Skeletal muscle tissue (tissue), 7 donors: Measurements from ENCODE around the genes RPS25, CBL and RNF26.

DNA sequence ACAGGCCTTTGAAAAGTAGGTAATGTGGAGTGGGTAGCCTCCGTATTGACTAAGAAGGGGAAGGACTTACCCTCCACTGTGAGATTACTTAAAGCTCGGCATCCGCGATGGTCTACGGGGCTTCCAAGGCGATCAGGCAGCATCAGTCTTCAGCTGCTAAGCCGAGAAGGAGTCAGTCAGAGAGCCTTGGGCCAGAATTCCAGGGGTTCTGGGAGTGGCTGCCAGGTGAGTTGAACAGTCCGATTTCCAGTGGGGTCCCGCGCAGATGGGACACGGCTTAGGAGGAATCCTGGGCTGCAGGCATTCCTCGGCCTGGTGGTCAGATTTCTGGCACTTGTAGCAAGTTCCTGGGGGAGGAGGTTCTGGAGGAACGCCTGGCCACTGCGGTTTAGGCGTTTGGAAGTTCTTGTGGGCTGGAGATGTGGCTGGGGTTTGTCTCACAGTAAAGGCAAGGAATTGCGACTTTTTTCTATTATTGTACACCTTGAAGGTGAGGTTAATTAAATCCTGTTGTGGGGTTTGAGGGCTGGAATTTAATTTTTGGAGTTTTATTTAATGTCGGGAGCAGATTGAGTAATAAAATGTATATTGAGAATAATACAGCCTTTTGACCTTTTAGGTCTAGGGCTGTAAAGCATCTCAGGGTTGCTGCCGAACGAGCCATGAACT is 40.8 kb upstream of the TREH start:
- PRO-cap, 3 experiments, result no peak in any of the 3 experiments
- RAMPAGE, long total RNA, result no peak
- RRBS, 2 experiments, result no CpG with 5 or more reads among the region's 19 CpGs

DNA sequence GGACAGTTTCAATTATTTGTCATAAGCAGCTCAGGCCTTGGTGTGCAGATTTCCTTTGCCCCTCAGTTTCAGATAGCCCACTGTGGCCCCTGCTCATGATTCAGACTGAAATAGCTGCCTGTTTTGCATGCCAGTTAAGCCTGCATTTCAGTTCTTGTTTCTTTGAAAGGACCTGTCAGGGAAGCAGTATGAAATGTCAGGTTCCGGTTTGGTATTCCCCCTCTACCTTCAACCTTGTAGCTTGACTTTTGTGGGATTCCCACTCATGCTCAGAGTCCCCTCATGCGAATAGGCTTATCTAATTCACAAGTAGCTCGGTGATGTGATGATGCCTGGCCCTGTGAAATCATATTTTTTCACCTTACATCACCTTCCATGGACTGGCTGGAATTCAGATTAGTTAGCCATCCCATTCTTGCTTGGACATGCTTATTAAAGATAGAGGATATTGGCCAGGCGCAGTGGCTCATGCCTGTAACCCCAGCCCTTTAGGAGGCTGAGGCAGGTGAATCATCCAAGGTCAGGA is 30.0 kb upstream of the DDX6 start:
- PRO-cap, 3 experiments, result no peak in any of the 3 experiments
- RAMPAGE, long total RNA, result no peak
- RRBS, 2 experiments, result no CpG with 5 or more reads among the region's 4 CpGs

GRCh38 chr11:118864225-118864571 is 19.5 kb upstream of the CXCR5 start:
- PRO-cap, 3 experiments, result no peak in any of the 3 experiments
- RAMPAGE, long total RNA, result no peak
- RRBS, 2 experiments, result no CpG with 5 or more reads among the region's 2 CpGs

- PRO-cap, 3 experiments, result no peak in any of the 3 experiments
- RAMPAGE, long total RNA, result no peak
- RRBS, 2 experiments, result no CpG with 5 or more reads among the region's 4 CpGs
Measured at GRCh38 chr11:118890339-118890606, 6.6 kb downstream of the CXCR5 start.

- PRO-cap, 3 experiments, result no peak in any of the 3 experiments
- RAMPAGE, long total RNA, result no peak
- RRBS, 2 experiments, result 80 to 87% methylated on average over 4 of the region's 25 CpGs
Measured at GRCh38 chr11:118897456-118898491, 14.1 kb downstream of the CXCR5 start.

DNA sequence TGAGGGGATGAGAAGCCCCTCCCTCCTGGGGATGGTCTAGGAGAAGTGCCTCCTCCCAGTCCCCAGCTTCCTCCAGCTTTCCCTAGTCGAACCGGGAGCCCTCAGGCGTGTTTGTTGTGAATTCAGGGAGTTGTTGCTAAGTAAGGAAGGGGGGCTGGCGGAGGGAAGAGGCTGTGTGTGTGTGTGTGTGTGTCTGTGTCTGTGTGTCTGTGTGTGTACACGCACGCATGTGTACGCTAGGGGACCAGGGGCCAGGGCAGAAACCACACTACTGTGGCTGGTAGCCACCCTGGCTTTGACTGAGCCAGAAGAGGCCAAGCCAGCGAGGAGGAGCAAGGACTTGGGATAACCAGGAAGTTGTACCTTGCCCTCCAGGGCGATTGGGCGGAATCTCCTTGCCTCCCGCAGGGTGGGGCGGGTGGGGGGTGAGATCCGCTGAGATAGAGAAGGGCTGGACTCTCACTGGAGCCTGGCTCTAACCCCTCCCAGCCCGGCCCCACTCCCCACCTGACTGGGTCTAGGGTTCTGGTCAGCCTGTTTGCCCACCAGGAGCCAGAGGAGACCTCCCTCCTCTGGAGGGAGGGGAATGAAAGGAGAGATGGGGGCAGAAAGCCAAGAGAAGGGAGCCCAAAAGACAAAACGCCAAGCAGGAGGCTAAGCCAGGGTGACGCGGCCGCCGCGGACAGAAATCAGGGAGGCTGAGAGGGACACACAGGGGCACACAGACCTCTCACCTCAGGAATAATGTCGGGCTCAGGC is 7.5 kb downstream of the BCL9L start:
- PRO-cap, 3 experiments, result peak in 2 of 3 experiments; most common plus-strand start position 192 of the sequence (in 1); most common minus-strand start position 80 of the sequence (in 1)
- RAMPAGE, long total RNA, result no peak
- RRBS, 2 experiments, result no CpG with 5 or more reads among the region's 21 CpGs

- PRO-cap, 3 experiments, result peak in 2 of 3 experiments; most common minus-strand start chr11:118929566 (in 1)
- RAMPAGE, long total RNA, result no peak
- RRBS, 2 experiments, result no CpG with 5 or more reads among the region's 26 CpGs
Measured at GRCh38 chr11:118929503-118930090, 3.9 kb upstream of the BCL9L start.

DNA sequence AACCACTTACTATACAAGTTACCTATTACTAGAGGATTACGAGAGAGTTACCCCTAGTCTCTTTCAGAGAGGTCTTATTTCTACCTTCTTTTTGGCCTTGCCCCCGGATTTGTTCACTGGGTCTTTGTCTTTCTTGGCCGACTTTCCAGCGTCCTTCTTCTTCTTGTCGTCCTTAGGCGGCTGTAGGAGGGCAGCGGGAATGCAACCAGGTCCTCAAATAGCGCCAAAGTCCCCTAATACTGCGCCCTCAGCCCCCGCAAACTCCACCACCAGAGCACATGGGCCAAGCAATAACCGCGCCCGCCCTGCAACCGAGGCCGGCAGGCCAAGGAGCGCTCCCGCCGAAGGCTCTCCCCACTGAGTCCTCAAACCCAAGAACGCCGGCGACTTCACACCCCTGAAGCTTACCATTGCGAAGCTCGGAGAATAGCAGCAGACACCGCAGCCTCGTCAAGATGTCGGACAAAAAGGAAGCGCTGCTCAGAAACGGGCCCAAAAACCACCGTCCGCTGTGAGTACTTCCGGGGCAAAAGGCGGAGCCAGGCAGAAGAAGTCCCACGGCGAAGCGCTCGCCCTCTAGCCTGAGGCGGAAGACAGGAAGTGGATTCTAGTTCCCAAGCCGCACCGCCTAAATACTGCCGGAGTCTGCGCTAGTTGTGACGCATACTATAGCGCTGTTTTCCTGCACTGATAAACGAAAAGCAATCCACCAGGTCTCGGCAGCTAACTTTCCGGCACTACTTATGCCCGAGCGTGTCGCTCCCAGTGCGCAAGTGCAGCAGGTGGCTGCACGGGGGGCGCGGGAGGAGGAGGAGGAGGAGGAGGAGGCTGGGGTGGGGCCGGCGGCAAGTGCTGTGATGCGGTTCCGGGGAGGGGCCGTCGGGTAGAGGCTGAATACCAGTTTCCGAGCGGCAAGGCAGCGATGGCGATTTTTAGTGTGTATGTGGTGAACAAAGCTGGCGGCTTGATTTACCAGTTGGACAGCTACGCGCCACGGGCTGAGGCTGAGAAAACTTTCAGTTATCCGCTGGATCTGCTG is at the start of gene RPS25:
RPS25 (minus strand) TSS at position 470 of the 1,039 bp plus-strand sequence.
- PRO-cap, 3 experiments, result peak in 3 of 3 experiments; most common plus-strand start position 900 of the sequence (in 2); most common minus-strand start position 470 of the sequence (in 2)
- RAMPAGE, long total RNA, result start-site peak on the minus strand centred at position 495 of the sequence, 77 bp wide, 8,818 and 6,327 reads in 2 replicates
- RRBS, 2 experiments, result 1 to 2% methylated on average over 18 to 20 of the region's 68 CpGs

DNA sequence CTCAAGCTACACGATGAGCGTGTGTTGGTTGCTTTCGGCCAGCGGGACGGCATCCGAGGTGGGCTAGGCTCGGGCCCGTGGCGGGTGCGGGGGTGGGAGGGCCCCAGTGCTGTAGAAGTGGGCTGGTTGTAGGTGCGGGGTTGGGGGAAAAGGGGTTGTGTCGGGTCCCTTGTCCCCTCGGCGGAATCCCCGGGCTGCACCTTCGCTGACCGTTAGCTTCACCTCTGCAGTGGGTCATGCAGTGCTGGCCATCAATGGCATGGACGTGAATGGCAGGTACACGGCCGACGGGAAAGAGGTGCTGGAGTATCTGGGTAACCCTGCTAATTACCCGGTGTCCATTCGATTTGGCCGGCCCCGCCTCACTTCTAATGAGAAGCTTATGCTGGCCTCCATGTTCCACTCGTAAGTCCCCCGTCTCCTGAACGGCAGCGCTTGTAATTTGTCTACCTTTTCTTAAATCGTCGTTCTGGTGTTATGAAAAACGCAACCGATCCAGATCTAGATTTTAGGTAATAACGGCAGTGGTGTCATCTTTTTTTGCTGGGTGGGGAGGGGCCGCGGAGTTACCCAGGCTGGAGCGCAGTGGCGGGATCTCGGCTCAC is 449 bp downstream of the TRAPPC4 start:
- PRO-cap, 3 experiments, result no peak in any of the 3 experiments
- RAMPAGE, long total RNA, result no peak
- RRBS, 2 experiments, result 0% methylated on average over 4 of the region's 39 CpGs; no CpG with 5 or more reads in 1 of the 2 experiments

DNA sequence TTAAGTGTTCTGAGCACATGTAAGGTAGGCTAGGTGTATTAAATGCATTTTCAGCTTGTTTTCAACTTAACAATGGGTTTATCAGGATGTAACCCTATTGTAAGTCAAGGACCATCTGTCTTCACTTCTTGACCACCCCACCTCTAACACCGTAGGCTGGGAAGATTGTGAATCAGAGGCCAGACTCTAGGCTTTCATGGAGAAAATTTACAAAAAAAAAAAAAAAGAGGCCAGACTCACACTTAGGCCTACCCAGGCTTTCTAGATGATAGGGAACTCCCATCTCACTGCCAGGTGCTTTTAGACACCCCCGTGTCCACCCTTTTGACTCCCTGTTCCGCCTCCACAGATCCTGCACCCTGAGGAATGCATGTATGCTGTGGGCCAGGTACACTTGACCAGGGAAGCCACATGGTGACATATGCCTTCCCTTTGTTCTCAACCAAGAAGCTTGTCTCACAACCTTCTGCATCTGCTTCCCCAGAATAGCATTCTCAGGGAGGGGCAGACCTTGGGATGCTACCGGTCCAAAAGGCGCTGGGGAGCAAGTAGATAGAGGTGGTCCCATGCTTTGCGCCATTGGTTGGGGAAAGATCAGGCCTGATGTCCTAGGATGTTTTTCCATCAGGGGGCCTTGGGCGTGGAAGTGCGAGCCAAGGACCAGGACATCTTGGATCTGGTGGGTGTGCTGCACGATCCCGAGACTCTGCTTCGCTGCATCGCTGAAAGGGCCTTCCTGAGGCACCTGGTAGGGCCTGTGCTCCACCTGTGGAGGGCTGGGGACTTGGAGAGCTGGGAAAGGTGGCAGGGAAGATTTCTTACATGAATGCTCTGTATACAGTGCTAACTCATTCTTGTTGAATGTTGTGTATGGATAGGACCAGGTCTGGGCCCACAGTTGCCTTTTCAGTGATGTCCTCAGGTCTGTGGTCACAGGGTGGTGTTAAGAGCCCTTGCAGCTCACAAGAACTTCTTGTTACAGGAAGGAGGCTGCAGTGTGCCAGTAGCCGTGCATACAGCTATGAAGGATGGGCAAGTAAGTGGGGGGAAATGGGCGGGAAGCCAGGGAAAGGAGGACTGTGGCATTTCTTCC is 3.1 kb downstream of the H2AX start:
- PRO-cap, 3 experiments, result no peak in any of the 3 experiments
- RAMPAGE, long total RNA, result no peak
- RRBS, 2 experiments, result no CpG with 5 or more reads among the region's 14 CpGs

GRCh38 chr11:119093376-119093878 is 1.8 kb downstream of the H2AX start:
- PRO-cap, 3 experiments, result no peak in any of the 3 experiments
- RAMPAGE, long total RNA, result no peak
- RRBS, 2 experiments, result 17 to 60% methylated on average over 1 of the region's 6 CpGs

DNA sequence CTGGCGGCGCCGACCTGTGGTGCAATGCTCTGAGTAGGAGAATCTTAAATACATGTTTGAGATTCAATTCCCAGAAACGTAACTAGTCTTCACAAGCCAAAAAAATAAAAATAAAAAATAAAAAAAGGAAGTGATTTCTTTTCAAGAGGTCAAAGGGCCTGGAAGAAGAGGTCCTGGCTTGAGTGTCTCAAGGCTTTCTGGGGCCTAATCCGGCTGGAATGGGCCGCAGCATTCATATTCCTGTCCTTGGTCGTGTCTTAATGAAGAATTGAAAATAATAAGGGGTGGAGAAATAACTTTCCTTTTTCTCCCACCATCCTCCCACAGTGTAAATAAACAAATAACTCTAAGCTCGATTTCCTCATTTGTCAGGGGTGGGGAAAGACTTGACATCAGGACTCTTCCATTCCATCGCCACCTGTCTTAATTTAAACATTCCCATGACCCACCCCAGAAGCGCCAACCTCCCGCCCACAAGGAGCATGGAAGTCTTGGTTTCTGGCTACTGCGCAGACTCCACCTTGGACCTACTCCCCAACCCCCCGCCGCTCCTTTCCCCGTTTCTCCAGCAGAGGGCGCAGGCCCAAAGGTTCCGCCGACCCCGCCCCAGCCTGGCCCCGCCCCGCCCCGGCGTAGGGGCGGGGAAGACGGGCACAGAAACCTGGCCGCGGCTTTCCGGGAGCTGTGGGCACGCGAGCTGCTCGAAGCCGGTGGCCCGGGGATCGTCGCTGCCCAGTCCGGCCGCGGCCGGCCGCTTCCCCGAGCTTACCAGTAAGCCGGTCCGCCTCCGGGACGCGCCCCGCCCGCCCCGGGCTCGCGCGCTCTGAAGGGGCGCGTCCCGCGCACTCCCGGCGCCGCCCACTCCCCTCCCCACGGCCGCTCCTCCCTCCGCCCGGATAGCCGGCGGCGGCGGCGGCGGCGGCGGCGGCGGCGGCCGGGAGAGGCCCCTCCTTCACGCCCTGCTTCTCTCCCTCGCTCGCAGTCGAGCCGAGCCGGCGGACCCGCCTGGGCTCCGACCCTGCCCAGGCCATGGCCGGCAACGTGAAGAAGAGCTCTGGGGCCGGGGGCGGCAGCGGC is at the start of gene CBL:
CBL (plus strand) TSS at position 951 of the 1,077 bp plus-strand sequence.
- PRO-cap, 3 experiments, result peak in 3 of 3 experiments; most common plus-strand start position 685 of the sequence (in 2); most common minus-strand start position 767 of the sequence (in 3)
- RAMPAGE, long total RNA, result start-site peak on the minus strand centred at position 814 of the sequence, 40 bp wide, 17 and 9 reads in 2 replicates
- RRBS, 2 experiments, result 2 to 3% methylated on average over 33 of the region's 89 CpGs

GRCh38 chr11:119206466-119207673 is 731 bp downstream of the CBL start:
- PRO-cap, 3 experiments, result no peak in any of the 3 experiments
- RAMPAGE, long total RNA, result no peak
- RRBS, 2 experiments, result 2 to 3% methylated on average over 13 of the region's 51 CpGs

GRCh38 chr11:119232399-119232754 is 26.2 kb downstream of the CBL start:
- PRO-cap, 3 experiments, result no peak in any of the 3 experiments
- RAMPAGE, long total RNA, result no peak
- RRBS, 2 experiments, result no CpG with 5 or more reads among the region's 3 CpGs

GRCh38 chr11:119266070-119267012 is 50.6 kb downstream of the MCAM start:
- PRO-cap, 3 experiments, result no peak in any of the 3 experiments
- RAMPAGE, long total RNA, result no peak
- RRBS, 2 experiments, result no CpG with 5 or more reads among the region's 10 CpGs

DNA sequence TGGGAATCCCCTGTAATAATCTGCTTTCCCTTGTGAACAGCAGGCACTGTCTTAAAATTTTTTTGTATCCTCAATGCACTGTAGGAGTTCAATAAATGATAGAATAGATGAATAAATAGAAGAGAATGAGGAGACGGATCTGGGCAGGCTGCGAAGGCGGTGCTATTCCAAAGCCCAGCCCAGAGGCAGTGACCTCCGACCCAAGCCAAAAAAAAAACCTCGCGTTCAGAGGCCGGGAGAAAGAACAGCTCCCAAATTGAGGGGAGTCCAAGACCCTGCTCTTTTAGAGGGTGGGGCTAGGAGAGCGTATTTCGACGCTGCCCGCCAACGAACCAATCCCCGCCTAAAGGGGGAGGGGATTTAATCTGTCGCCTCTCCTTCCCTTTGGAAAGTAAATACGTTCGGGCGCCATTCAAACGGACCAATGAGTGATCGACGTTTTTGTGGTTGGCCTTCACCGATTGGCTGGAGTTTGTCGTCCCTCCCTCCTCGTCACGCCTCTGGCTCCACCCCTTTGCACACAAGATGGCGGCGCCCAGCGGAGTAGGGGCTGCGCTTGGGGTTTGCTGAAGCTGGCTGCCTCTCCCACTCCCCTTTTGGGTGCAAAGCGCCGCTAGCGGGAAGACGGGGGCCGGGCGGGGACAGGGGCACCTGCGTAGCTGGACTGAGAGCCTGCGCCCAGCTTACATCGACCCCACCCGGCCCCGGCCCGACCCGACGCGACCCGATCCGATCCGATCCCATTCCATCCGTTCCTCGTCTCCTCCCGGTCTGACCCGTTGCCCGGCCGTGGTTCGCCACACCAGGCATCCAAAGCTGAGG is at the start of gene RNF26:
RNF26 (plus strand) TSS at position 519 of the 822 bp plus-strand sequence.
- PRO-cap, 3 experiments, result peak in 3 of 3 experiments; most common plus-strand start position 523 of the sequence (in 2)
- RAMPAGE, long total RNA, result no peak
- RRBS, 2 experiments, result 1 to 2% methylated on average over 17 of the region's 53 CpGs

DNA sequence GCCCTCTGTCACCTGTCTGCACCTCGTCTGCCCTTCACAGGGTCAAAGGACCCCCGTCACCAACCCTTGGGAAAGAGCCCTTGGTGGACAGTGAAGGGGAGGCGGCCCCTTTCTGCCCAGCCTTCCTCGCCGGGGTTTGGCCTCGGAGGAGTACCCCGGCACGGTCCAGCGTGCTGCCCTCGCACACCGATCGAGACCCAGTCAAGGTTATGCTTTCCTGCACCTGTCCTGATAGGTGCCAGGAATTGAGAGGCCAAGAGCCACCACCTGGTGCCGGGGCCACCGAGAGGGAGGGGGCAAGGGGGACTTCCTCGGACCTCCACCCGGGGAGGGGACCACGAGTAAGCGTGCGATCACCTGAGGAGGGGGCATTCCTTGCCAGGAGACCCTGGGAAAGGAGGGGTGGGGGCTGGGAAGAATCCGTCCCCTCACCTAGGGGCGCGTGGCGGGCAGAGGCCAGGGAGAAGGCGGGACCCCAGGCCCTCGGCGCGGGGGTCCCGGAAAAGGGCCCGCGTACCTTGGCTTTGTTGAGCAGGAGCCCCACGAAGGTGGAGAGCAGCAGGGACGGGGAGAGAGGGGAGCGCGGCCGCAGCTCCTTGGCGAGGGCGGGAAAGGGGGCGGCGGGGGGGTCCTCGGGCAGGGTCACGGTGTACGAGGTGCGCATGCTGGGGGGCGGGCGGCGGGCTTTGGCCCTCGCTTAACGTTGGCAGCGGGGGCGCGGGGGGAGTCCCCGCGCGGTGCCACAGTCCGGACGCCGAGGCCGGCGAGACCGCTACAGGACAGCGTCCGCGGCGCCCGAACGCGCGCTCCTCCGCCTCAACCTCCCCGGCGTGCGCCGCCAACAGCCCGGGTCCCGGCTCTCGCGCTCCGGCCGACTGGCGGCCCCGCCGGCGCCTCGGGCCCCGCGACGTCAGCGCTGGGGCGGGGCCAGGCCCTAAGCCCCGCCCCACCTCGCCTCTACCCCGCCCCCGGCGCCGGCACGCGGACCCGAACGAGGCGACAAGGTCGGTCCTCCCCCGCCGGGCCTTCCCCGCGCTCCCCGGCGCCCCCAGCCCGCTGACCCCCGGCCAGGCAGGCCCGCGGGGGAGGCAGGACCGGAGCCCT is 17.2 kb upstream of the MFRP start:
- PRO-cap, 3 experiments, result peak in 3 of 3 experiments; most common plus-strand start position 990 of the sequence (in 2); most common minus-strand start position 203 of the sequence (in 1)
- RAMPAGE, long total RNA, result no peak
- RRBS, 2 experiments, result 4 to 5% methylated on average over 43 of the region's 112 CpGs

GRCh38 chr11:119374718-119375338 is 6.7 kb downstream of the USP2 start:
- PRO-cap, 3 experiments, result peak in 1 of 3 experiments; most common plus-strand start chr11:119375071 (in 1); most common minus-strand start chr11:119375035 (in 1)
- RAMPAGE, long total RNA, result no peak
- RRBS, 2 experiments, result no CpG with 5 or more reads among the region's 9 CpGs

- PRO-cap, 3 experiments, result no peak in any of the 3 experiments
- RAMPAGE, long total RNA, result no peak
- RRBS, 2 experiments, result no CpG with 5 or more reads among the region's 9 CpGs
Measured at GRCh38 chr11:119683700-119684115, 45.3 kb downstream of the NECTIN1 start.

DNA sequence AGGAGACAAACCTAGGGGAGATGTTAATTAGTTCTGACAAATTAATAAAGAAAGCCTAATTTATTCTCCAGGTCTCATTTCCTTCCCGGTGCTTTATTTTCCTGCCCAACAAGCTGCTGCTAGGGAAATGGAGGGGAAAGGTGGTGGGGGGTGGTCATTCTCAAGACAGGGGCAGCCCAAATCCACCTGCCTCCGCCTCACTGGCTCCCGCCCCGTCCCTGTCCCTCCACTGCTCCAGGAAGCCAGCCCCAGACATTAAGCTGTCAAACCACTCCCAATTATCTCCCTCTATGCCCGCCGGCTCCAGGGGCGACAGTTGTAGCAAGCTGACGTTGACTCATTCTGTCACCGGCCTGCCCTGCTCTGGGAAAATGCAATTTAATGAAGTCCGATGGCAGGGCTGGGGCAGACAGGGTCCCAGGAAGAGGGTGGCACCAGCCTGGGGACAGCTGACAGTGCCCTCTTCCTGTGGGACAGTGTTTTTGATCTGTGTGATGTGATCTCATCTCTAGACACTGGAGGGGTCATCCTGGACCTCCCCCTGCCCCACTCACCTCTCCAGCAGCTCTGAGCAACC is 27.3 kb downstream of the NECTIN1 start:
- PRO-cap, 3 experiments, result no peak in any of the 3 experiments
- RAMPAGE, long total RNA, result no peak
- RRBS, 2 experiments, result 60 to 72% methylated on average over 1 to 3 of the region's 10 CpGs